Cardiac ventricle fibroblast (primary cell): ENCODE measurements around a stretch of chr17.

- RAMPAGE, long total RNA: no peak
These were observed 394 bp downstream of the NPTX1 start for GRCh38 chr17:80475979-80476447.

- RAMPAGE, long total RNA: no peak
These were observed 173.9 kb downstream of the RPTOR start for GRCh38 chr17:80718428-80718975.

GRCh38 chr17:80743095-80743820, 198.6 kb downstream of the RPTOR start:
- RAMPAGE, long total RNA: no peak

DNA sequence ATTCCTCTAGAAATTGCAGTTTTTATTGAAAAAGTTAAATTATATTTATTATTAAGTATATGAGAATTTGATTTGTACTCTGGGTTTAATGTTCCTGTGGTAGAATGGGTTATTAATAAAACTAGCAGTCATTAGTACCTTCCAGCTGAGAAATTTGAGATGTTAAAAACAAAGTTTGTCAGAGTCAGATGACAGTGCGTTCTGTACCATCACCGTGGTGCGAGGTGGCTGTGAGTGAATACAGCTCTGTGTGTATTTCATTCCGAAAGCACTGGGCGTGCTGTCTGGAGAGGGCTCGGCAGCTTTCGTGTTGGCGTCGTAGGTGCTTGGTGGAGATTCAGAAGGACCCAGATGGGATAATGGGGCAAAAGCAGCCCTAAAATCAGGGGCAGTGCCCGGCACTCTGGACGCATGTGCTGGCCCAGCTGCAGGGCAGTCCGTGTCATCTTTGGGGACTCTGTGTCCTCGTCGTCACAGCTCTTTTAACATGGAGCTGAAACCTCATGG, 206.3 kb downstream of the RPTOR start:
- RAMPAGE, long total RNA: no peak

DNA sequence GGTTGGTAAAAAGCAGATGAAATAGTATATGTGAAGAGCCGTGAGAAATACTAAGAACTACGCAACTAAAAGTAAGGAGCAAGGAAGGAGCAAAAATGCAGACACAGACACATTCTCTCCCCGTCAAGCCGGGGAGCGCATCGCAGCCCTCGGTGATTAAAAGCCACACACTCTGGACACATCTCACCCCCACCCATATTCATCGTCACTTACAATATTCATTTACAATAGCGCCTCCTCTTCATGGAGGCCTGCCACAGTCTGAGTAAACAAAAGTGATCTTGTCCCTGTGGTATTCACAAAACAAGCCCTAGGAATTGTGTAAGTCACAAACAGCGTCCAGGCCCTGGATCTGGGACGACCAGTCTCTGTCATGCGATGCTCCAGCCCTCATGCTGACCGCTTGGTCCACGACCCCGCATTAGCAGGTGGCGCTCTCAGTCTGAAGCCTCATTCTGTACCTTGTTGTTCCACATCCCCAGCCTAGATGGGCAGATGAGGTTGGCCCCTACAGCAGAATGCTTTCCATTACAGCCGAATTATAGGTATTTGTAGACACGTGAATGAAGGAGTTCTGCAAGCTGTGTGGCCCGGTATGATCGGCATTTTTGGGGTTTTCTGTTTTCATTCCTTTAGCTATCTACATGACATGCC, 206.9 kb downstream of the RPTOR start:
- RAMPAGE, long total RNA: no peak

DNA sequence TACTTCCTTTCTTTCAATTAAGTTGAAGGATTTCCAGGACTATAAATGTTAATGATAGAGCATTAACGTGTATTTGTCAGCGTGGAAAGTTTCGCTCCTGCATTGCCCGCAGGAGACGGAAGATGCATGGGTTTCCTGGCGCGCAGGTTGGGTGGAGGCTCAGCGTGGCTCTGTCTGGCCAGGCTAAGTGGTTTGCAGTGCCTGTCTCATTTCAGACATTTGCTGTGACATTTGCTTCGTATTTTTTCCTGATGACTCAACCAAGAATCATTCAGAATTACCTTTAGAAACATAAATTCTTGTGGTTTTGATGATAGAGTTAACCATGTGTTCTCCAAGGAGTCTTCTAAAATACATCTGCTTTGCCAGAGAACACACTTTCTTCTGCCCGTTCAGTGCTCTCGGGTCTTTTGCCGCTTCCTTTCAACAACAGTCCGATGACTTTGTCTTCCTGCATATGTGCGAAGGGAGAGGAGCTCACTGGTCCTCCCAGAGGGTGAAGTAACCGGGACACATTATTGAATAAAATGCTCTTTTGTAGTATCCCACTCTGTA, 216.8 kb downstream of the RPTOR start:
- RAMPAGE, long total RNA: no peak

- RAMPAGE, long total RNA: no peak
These were observed 218.1 kb upstream of the CHMP6 start for GRCh38 chr17:80773497-80773970.

- RAMPAGE, long total RNA: no peak
These were observed 132.4 kb upstream of the CHMP6 start for GRCh38 chr17:80859096-80859706.

GRCh38 chr17:81003539-81003945, 11.9 kb downstream of the CHMP6 start:
- RAMPAGE, long total RNA: no peak

DNA sequence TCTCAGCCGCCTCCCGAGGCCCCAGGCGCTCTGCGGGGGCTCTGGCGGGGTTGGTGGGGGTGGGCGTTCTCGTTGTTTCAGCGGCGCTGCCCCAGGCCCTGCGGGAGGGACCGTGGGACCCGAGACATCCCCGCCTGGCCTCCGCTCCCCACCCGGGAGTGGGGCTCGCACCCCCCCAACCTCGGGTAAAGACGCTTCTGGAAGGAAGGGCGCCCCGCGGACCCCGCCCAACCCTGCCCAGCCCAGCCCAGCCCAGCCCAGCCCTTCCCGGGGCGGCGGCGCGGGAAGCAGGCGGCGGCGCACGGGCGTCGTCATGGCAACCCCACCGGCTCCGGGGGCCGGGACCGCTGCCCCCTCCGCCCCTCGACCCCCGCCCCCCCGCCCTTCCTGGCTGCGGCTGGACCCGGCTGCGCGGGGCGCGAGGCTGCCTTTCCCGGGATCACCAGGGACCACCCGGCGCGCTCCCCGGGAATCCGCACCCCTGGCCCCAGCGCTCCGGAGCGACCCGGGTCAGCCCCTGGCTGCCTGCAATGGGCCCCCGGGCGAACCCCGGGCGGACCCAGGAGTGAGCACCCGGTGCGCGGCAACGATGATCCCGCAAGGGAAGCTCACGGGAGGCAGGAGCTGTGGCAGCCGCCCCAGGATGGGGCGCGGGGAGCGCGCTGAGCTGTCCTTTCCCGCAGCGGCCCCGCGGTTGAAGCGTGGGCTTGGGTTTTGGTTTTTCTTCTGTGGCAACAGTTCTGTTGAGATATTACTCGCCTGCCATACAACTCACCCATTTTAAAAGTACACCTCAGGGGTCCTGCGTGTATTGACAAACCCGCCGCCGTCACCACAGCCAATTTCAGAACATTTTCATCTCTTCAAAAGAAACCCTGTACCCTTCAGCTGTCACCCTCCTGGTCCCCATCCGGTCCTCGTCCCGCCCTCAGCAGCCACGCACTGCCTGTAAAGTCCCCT, 12.6 kb downstream of the CHMP6 start:
- RAMPAGE, long total RNA: no peak

GRCh38 chr17:81032139-81032536, 2.8 kb upstream of the BAIAP2 start:
- RAMPAGE, long total RNA: no peak

DNA sequence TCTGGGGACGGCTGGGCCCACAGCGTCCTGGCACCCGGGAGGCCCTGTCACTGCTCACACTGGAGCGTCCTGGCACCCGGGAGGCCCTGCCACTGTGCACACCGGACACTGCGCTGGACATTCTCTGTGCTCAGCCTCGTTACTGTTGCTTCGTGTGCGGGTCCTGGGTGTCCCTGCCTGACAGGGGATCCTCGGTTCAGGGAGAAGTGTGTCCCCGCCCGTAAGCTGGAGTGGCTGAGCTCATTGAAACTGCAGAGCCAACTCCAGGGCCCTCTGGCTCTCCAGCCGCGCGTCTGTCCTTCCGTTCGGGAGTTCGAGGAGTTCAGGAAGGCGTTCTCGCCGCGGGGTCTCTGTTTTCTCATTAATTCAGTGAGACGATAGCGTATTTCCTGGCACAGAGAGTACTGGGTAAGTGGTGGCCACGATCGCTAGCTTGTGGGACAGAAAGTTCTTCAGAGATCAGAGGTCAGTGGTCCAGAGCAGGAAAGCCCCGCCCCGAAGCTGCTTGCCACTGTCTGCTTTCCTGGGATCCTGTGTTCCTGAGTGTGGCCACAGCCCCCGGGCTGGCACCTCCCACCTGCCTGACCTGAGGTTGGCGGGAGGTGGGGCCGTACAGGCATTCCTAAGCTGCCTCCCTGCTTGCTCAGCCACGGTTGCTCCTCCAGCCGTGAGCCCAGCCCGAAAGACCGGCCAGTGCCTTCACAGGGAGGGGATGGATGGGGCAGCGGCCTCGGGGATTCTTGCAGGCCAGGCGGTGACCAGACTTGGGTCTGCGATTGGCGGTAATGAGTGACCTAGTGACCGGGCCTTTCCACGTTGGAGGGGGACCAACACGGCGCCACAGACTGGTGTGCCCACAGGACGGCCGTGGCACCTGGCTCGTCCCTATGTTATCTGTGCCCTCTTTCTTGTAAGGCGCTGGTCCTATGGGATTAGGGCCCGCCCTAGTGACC, 8.9 kb downstream of the BAIAP2 start:
- RAMPAGE, long total RNA: no peak

GRCh38 chr17:81064662-81065888, 30.1 kb downstream of the BAIAP2 start:
- RAMPAGE, long total RNA: no peak

DNA sequence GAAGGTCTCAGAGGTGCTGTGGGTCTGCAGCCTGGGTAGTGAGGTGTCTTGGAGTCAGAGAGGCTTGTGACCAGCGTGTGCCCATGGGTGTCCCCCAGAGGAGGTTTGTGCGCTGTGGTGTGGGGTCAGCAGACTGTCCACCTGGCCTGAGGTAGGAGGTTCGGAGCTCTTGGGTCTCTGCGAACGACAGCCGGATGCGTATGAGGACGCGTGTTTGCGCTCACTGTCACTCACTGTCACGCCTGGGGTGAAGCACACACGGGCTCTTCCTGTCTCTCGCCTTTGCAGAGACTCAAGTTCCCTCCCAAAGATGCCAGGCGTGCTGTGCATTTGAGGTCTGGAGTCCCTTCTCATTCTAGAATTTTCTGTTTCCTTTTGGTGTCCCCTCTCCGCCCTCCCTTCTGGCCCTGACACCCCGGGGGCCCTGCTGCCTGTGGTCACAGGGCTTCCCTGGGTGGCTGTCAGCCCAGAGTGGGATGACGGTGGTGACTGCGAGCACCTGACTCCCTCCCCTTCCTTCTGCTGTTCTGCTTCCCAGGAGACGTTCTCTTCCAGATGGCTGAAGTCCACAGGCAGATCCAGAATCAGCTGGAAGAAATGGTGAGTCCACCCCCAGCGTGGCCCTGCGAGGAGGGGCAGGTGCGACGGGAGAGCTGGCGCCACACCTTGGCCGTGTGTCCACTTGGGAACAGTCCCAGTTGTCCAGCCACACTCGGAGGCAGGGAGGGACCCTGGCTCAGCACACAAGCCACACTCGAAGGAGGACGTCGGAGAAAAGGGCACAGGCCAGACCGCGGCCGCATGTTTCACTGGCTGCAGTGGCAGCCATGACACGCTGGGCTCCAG, 49.6 kb downstream of the BAIAP2 start:
- RAMPAGE, long total RNA: no peak

DNA sequence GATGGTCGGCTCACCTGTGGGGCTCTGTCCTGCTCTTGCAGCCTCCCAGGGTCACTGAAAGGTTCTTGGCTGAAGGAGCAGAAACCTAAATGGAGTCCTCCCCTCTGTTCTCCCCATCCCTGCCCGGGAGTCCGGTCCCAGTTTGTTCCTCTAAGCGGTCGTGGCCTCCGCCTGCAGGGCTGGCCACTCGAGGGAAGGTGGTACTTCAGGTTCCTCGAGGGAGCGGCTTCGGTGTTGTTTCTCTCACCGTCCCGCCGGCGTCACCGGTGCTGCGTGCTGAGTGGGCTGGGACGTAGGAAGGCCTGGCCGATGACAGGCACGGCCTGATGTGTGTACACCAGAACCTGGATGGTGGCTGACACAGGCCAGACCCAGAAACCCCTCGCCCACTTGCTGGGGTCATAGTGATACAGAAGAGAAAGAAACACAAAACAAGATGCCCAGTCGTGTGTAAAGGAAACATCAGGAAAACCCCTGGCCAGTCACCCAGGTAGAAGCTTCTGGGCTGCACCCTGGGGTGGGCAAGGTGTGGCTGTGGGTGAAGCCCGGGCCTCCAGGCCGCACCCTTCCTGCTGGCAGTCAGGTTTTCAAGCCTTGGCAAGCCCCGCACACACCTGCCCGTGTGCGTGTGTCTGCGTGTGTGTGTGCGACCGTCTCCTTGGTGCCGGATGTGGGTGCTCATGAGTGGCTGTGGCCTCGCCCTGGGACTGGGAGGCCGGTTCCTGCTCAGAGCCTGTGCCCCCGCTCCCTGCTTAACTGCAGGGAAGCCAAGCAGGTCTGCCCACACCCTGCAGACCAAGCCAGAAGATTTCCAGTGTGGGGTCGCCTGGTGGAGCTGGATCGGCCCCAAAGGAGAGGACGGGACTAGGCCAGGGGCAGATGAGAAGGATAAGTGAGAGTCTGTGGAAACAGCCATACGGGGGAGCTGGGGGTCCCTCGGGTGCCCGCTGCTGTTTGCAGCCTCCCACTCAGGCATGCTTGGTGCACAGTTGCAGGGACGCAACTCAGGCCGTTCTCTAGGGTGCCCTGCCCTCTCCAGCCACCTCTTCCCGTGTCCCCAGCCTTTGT, 52.1 kb downstream of the BAIAP2 start:
- RAMPAGE, long total RNA: no peak

- RAMPAGE, long total RNA: no peak
These were observed 62.4 kb downstream of the BAIAP2 start for GRCh38 chr17:81097358-81097794.

DNA sequence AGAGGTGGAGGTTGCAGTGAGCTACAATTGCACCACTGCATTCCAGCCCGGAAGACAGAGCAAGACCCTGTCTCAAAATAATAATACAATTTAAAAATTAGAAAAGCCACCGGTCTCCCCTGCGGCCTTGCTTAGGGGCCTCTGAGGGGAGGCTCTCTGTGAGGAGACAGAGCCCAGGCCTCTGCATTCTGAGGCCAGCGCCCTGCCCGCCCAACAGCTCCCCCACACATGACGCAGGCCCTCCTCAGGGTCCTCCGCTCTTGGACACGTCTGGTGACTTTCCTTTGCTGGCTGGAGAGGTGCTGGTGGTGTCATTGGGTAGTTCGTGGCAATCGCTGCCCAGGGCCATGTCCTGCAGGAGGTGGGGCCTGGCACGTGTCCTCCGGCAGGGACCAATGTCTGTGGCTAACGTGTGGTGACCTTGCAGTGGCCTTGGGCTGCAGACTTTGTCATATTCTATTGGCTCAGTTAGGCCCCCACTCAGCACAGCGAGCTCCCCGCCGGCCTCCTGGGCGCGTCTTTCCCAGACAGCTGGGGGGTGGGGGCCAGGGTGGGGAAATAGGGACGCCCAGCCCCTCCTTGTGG, 52.2 kb upstream of the PVALEF start:
- RAMPAGE, long total RNA: no peak

- RAMPAGE, long total RNA: no peak
These were observed 48.5 kb upstream of the PVALEF start for GRCh38 chr17:81116760-81117187.

DNA sequence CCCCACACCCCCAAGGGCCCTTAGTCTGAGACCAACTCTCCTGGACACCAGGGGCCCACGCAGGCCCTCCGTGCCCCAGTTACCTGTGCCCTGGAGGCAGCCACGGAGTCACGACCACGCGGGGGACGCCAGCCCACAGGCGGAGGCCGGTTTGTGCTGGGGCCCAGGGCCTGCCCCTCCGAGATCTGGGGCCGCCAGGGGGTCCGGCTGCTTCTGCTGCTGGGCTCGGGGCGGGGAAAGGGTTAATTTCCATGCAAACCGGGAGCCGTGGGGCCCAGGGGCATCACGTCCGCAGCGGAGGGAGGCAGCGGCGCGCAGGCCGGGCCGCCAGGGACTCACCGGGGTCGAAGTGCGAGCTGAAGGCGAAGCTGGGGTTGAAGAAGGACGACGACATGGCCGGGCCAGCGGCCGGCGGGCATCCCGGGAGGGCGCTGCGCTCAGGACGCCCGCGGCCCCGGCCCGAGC, 324 bp downstream of the PVALEF start:
- RAMPAGE, long total RNA: no peak

GRCh38 chr17:81196711-81197468, 25.9 kb downstream of the CEP131 start:
- RAMPAGE, long total RNA: no peak